ENCODE data around the gene ADGRA3.

DNA sequence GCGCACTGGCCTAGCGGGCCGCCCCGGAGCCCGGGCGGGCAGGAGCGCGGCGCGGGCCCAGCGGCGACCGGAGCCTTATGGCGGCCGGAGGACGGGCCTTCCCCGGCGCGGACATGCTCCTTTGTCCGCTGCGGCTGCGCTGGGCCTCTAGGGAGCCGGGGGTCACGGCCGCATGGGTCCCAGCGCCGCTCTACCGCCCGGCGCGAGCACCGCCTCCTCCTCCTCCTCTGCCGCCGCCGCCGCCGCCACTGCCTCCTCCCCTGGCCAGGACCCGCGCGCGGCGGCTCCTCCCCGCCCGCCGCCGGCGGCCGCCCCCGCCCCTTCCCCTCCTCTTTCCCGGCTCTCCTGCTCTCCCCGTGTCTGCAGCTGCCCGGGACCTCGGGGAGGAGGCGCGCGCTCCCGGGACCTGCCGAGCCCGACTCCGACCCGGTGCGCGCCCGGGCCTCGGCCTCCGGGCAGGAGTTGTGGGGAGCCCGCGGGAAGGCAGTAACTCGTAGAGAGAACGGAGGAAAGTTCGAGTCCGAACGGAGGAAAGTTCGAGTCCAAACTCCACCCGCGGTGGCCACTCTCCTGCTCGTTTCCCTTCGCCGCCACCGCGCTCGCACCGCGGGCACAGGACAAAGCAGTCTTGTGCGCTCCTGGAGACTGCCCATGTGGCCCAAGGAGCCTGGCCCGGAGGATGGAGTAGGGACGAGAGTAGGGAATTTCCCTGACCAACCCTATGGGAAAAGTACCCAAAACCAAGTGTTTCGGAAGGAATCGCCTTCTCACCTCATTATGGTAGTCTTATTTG is at the start of gene ADGRA3:
ADGRA3 (minus strand) TSS at position 250 of the 793 bp plus-strand sequence.
- PRO-cap, result bidirectional peak, plus-strand start at position 359 of the sequence, minus-strand start at position 229 of the sequence; bidirectional peak, plus-strand start at position 648 of the sequence, minus-strand start at position 603 of the sequence

DNA sequence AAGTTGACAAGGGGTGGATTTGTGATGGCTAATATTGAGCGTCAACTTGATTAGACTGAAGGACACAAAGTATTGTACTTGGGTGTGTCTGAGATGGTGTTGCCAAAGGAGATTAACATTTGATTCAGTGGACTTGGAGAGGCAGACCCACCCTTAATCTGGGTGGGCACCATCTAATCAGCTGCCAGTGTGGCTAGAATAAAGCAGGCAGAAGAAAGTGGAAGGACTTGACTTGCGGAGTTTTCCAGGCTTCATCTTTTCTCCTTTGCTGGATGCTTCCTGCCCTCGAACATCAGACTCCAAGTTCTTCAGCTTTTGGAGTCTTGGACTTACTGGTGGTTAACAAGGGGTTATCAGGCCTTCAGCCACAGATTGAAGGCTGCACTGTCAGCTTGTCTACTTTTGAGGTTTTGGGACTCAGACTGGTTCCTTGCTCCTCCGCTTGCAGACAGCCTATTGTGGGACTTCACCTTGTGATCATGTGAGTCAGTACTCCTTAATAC is 127.1 kb downstream of the PPARGC1A start:
- PRO-cap, result no peak

DNA sequence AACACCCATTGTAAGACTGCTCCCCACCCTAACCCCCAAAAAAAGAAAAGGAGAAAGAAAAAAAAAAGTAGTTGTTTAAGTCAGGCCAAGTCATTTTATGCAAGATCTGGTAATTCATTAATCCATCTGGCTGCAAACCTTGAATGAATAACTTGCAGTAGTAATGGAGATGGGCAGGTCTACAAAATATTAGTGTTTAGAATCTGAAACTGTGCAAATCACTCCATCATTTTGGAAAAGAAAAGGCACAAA is 13.2 kb downstream of the PPARGC1A start:
- PRO-cap, result no peak

DNA sequence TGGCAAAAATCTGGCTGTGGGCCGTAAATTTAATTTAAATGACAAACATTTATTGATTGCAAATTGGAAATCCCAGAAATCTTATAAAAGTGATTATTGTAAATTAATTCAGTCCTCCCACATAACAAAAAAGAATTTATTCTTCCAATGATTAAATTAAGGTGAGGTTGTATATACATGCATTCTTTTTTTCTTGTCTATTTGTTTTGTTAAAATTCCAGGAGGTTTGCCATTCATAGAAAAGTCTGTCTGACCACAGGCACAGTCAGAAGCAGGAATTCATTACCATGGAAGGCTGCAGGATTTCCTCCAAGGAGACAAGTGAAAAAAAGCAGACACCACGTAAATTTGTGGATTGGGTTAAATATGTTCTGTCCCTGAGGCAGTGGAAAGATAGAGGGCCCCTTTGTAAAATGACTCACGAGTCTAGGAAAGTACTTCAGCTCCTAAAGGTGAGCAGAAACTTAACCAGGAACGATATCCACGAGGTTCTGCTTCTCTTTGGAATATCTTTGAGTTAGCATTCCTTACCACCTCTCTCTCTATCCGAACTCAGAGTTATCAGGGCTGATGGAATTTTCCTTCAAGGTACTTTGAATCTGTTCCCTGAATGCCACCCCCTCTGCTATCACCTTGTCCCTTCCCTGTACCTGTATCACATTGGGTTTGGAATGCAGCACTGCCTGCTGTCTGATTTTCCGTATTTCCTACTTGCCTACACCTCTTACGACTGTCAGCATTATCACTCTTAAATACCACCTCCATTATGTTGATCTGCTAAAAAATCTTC is 10.6 kb downstream of the PPARGC1A start:
- PRO-cap, result unidirectional peak, plus-strand start at position 262 of the sequence

DNA sequence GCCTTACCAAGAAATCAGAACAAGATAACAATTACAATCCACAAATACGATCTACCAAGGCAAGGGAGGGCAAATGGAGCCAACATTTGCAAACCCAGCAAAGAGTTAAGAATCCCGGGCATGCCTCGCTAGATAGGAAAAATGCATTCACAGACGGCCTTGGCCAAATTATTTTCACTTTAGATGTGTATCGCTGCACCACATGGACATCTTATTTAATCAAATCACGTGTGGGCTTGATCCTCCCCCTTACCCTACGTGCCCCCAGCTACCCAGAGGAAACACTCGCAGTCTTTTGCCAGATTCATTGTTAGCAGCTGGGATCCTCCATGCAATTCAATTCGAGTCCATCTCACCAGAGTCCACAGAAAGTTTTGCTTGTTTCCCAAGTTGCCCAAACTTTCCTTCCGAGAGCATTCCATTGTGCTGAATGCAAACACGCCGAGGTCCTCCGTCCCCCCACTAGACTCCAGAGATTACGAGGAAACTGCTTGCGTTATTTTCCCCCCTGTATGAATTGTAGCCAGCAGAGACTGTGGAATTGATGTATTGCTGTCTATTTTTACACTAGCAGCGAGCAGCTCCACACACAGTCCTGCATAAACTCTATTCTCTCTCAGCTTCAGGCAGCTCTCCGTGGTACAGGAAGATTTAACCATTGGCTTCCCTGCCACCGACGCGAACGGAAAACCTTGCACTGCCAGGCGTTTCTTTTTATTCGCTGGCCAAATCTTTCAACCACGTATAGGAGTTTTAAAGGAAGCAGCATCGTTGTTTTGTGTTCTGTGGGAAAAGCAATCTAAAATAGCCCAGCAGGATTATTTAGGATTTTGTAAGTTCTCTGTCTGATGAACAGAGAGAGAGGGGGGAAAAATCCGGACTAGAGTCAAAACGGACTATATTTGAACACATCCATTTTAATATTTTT is 999 bp downstream of the PPARGC1A start:
- PRO-cap, result no peak

- PRO-cap, result no peak
Measured at GRCh38 chr4:24111351-24111757, 221.5 kb upstream of the PPARGC1A start.

GRCh38 chr4:24230731-24231362 is 341.0 kb upstream of the PPARGC1A start:
- PRO-cap, result no peak

GRCh38 chr4:24572675-24573043 is 11.7 kb downstream of the DHX15 start:
- PRO-cap, result no peak

DNA sequence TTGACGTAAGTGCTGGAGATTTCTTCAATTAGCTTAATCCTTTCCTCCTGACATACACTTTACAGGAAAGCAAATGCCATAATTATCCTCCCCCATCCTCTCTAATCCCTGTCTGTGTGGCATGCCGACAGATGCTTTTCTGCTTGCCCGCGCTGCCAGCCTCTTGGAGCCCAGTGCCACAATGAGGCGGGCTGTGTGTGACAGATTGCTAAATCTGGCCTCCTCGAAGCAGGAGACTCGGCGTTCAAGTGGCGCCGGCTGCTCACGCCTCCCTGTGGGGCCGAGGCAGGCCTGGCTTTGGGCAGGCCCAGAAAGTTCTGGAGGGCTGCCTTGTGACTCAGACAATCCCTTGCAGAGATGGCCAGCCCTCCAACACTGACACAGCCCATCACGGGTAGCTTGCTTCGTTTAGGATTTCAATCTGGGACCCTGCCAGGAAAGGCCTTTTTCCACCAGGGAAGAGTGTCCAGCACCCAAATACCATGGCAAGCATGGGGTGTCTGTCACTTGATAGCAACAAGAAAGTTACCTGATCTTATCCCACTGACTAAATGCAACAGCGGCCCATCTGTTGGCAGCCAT is 64.8 kb upstream of the SOD3 start:
- PRO-cap, result no peak

DNA sequence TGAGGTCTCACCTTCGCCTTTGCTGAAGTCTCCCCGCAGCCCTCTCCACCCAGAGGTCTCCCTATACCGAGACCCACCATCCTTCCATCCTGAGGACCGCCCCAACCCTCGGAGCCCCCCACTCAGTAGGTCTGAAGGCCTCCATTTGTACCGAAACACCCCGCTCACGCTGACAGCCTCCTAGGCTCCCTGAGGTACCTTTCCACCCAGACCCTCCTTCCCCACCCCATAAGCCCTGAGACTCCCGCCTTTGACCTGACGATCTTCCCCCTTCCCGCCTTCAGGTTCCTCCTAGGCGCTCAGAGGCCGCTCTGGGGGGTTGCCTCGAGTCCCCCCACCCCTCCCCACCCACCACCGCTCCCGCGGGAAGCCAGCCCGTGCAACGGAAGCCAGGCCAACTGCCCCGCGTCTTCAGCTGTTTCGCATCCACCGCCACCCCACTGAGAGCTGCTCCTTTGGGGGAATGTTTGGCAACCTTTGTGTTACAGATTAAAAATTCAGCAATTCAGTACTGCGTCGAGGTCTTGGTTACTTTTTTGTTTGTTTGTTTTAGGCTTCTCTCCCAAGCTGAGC is 5.0 kb downstream of the SOD3 start:
- PRO-cap, result no peak

- PRO-cap, result no peak
Measured at GRCh38 chr4:24849070-24849657, 53.8 kb downstream of the SOD3 start.

GRCh38 chr4:24975377-24975928 is 55.3 kb downstream of the LGI2 start:
- PRO-cap, result no peak

- PRO-cap, result no peak
Measured at GRCh38 chr4:25406165-25406674, 29.2 kb downstream of the ANAPC4 start.

- PRO-cap, result no peak
Measured at GRCh38 chr4:25686300-25686627, 30.6 kb downstream of the SLC34A2 start.

DNA sequence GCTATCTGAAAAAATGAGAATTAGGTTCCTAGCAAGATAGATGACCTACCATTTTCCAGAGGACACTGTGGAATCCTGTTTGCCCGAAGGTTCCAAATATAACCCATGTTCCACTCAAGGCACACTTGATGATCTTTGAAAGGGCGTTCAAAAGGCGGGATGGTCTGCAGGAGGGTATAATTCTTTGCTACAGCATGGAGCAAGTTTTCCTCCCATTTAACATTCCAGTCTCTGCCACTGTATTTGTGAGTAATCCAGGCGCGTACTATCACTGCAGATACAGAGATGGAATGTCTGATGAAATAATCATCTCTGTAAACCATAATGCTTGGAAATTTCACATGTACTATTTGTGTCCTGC is 15.6 kb downstream of the SEL1L3 start:
- PRO-cap, result no peak

DNA sequence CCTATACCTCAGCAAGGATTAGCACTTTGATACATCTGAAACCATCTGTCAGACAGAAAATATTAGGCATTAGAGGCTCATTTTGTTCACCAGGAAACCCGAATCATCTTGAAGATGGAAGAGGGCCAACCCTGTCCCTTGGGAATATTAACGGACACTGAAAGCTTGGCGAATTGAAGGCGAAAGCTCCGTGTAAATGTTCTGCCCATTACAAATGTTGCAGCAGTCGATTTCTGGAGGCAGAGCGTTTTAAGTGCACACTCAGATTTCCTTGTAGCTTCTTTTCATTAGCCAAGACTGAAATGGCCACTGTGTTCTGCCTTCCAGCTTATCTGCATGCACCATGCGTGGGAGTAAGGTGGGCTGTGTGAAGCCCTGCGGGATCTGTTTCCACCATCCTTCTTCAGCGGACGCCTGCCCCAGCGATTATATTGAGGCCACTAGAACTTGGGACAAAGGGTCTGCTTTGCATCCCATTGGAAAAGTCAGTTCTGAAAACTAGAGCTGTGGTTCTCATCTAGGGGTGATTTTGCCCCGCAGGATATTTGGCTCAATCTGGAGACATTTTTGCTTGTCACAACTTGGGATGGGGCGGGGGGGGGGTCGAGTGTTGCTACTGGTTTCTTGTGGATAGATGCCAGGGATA is 1.4 kb downstream of the SMIM20 start:
- PRO-cap, result no peak

- PRO-cap, result no peak
Measured at GRCh38 chr4:26048528-26048980, 134.5 kb downstream of the SMIM20 start.

DNA sequence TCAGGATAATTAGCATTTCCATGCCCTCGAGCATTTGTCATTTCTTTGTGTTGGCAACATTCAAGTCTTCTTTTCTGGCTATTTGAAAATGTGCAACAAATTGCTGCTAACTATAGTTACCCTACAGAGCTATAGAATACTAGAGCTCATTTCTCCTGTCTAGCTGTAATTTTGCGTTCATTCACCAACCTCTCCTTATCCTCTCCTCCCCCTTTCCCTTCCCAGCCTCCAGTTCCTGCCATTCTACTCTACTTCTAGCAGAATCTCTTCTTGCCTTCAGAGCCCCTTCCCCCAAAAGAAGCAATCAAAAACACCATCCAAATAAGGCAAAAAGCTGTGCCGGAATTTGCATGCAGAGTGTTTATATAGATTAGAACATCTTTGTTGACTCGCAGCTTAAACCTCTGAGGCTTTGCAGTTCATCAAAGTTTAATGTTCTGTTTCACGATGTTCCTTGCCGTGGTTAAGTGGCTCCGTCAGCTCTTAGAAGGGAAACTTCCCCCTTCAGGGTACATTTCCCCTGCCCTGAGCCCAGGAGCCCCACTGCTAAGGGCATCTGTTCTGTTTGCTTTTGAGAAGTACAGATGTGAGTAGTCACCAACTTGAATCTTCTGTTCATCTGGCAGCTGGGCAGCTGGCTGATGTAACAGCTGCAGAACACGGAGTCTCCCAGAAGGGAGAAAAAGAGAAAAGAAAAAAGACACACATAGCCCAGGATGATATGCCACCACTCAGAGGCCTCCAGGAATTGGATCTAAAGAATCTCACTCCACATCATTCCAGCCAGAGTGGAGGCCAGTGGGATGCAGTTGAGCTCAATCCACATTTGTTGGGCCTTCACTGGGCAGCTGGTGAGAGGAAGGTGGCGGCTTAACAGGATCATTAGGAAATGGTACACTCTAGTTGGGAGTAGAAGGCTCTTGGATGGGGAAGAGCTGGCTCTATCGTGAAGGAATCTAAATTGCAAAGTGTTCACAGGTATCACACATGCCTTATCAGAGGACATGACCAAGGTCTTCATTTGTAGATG is 178.9 kb upstream of the RBPJ start:
- PRO-cap, result no peak

DNA sequence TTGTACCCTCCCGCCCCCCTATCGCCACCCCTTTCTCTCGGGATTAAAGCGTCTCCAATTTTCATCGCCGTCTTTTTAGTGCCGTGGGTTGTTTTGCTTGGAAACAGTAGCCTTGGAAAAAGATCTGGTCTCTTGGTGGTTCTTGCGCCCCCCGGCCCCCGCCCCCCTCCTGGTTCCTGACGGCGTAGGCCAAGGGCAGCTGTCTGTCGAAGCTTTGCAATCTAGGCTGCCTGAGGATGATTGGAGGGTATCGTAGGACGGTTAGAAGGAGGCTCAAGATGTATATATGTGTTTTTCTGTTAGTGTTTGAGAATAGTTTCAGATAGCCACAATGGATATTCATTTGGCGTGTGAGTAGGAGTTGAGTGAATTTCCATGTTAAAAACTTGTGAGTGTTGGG is 1.1 kb downstream of the RBPJ start:
- PRO-cap, result no peak

- PRO-cap, result no peak
Measured at GRCh38 chr4:26341567-26342180, 20.9 kb downstream of the RBPJ start.